Metastatic Liver Carcinoma in the Adrenal Gland (tissue), 2 donors: ENCODE measurements around a stretch of chr21.

GRCh38 chr21:41559979-41560730 is 52.2 kb upstream of the TMPRSS2 start:
- PRO-cap, 2 experiments: no peak in any of the 2 experiments

DNA sequence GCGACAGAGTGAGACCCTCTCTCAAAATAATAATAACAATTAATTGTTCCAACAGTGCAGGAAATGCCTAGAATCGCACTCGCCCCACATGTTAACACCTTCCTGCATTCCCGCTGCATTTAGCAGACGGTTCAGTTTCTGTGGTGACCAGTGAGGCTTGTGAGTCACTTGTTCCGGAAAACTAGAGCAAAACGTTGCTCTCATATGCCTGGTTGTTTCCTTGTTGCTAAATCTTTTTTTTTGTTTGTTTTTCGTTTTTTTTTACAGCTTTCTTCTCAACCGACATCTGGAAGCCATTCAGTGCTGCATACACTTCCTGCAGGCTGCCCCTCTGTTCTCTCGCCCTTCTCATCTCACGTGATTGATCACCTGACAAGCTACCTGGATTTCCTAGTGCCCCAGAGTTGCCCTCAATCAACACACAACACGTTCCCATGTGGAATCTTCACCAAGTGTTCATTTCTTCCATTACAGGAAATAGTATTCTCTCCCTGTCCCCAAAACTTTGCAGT is 57.0 kb upstream of the TMPRSS2 start:
- PRO-cap, 2 experiments: no peak in any of the 2 experiments

DNA sequence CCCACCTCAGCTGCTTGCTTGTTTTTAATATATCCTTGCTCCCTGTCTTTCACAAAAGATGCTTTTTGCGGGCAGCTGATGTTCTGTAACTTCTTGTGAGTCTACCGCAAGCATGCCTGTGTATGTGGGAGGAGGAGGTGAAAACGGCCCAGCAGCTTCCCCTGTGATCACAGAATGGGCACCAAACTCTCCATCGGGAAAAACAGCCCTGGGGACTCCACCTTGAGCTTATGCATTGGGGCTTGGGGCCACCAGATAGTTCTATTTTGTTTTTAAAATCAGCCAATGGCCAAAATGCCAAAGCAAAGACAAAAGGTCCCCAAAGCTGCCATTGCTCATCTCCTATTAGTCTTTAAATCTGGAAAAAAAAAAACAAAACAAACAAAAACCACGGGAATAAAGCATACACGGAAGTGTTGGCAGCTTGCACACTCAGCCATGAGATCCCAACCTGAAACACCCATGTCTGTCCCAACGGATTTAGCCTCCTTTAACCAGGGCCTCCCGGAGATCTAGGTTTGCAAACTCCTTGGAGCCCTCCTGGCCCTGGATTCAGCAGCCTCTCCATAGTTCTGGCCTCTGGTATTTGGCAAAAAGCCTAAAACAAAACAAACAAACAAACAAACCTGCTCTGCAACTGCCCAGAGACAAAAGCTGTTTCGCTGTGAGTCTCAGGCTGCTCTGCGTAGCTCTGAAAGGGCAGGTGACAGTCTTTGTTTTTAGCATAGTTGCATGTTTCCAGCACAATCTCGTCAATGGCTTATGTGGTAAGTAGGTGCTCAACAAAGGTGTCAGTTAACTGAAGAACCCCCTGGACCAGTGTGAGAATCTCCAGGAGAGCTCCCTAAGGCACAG is 86.6 kb downstream of the RIPK4 start:
- PRO-cap, 2 experiments: no peak in any of the 2 experiments

DNA sequence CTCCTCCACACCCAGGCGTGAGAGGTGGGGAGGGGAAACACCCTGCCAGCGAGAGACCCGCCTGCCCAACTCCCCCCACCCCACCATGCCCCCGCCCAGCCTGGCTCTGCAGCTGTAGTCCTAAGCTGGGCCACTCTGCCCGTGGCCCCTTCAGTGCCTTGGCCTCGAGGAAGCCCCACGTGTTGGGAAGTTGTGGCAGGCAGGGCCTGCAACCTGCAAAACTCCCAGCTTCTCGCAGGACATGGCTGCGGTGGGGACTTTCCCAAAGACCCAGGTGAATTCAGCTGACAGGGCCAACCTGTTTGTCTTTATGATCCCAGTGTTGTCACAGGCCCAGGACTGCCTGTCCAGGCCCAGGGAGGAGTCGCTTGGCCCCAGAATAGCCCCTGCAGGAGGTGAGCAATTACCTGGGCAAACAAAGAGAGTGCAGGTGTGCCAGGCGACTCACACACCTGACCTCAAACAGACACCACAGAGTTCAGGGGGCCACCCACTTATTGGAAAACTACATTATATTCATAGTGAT is 62.8 kb downstream of the RIPK4 start:
- PRO-cap, 2 experiments: no peak in any of the 2 experiments

- PRO-cap, 2 experiments: no peak in any of the 2 experiments
Measured at GRCh38 chr21:41706550-41706936, 60.3 kb downstream of the RIPK4 start.

GRCh38 chr21:41712684-41713185 is 54.1 kb downstream of the RIPK4 start:
- PRO-cap, 2 experiments: no peak in any of the 2 experiments

DNA sequence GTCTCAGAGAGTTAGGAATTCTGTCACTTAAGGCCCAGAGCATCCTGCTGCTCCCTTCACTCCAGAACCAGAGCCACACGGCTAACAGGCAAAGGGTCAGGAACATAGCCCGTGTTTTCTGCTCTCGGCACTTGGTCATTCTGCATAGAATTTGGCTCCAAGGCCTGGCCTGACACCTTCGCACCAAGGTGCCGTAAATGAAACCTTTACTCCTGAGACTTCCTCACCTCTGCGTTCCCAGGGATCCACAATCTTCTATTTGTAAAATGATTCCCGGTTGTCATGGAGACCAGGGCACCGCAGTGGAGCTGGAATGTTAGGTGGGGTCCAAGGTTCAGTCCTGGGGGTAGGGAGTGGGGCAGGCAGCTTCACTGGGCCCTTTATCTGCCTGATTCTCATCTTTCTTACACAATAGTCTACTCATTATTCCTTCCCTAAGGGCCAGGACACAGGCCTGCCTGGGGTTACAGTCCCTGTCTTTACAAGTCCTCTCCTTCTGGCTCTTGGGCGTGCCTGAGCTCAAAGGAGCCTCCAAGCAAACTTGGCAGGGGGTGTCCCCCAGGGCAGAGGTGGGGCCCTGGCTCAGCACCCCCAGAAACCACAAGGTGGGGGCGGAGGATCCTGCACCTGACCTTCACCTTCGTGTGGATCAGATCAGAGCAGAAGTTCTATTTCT is 51.2 kb downstream of the RIPK4 start:
- PRO-cap, 2 experiments: no peak in any of the 2 experiments

DNA sequence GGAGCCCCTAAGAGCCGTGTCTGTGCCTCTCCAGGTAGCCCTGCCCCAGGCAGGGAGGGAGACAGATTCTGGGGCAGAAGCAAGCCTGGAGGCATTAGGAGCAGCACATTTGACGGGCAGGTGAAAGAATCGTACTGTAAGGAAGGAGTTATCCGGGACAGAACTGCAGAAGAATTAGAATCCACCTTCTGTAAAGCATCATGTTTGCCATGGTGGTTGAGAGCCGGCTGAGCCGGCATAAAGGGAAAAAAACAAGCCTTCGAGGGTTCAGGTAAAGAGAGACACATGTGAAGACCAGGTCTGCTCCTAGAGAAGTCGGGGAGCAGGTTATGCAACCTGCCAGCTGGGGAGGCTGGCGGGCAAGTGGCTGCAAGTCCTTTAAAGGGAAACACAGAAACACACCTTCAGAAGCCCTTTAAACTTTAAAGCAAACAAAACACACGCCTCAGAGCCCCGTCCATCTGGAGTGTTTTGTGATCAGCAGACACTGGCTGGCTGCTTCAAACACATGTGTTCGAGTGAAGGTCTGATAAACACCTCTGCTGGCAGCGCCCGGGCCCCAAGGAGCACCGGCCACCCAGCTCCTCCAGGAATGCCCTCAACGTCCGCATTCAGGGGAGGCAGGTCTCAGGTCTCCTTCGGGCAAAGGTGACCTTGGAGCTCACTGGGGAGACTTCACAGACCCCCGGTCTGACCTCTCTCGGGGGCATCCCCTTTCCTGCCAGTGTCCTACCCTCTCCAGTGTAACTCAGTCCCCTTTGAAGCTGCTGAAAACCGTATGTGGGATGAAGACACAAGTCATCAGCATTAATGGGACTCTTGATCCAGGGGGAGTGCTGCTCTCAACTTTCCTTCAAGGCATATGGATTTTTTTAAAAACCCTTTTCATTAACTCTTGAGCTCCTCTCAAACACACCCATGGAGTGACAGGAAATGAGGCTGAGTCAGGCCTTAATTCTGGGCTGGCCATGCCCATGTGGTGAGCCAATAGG is 15.2 kb downstream of the RIPK4 start:
- PRO-cap, 2 experiments: no peak in any of the 2 experiments

- PRO-cap, 2 experiments: no peak in any of the 2 experiments
Measured at GRCh38 chr21:41759234-41759734, 7.6 kb downstream of the RIPK4 start.

DNA sequence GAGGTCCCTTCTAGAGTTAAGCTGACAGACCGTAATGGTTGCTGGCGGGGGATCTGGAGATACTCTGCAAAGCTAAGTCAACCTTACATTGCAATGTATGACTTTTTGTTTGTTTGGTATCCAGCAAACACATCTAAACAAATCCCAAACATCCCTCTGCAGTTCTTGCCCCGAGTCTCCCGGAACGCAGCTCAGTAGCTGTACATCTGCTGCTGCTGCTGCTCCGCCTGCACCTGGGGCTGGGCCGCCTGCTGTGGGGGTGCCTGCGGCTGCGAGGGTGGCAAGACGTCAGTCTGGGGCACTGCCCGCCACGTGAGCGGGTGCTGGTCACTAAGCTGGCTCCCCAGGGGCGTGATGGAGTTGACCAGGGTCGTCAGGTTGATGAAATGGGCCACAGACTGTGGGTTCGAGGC is 34.2 kb upstream of the RIPK4 start:
- PRO-cap, 2 experiments: peak in 2 of 2 experiments; most common minus-strand start position 179 of the sequence (in 2)

- PRO-cap, 2 experiments: no peak in any of the 2 experiments
Measured at GRCh38 chr21:41834272-41835020, 44.7 kb downstream of the PRDM15 start.

- PRO-cap, 2 experiments: no peak in any of the 2 experiments
Measured at GRCh38 chr21:41895639-41896388, 16.7 kb upstream of the PRDM15 start.

DNA sequence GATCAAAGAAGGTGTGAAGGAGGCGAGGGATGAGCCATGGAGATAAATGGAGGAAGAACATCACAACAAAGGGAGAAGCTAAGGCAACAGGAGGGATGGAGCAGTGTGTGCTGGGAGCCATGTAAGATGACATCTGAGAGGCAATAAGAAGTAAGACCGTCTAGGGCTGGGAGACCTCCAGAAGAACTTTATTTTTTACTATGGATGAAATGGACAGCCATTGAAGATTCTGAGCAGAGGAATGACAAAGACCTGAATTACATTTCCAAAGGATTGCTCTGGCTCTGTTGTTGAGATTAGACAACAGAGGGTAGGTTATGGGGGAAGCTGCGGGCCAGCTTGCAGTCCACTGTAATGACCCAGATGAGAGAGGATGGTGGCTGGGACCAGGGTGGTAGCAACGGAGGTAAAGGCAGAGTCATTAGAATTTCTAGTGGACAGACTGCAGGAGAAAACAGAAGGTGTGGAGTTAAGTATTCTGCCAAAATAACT is 10.4 kb downstream of the ZBTB21 start:
- PRO-cap, 2 experiments: no peak in any of the 2 experiments

DNA sequence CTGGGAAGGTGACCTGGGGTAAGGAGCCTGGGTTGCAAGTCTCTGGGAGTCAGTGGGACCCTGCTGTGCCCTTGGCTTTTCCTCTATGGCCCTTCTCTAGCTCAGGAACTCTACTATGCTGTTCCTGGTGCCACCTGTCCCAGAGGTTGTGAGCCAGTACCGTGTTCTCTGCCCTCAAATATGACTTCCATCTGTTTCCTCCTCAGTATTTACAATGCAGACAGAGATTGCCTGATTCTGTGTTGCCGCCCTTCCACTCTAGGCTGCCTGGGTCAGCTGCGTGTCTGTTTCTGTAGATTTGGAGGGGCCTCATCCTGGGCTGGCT is 18.8 kb upstream of the ZBTB21 start:
- PRO-cap, 2 experiments: no peak in any of the 2 experiments

DNA sequence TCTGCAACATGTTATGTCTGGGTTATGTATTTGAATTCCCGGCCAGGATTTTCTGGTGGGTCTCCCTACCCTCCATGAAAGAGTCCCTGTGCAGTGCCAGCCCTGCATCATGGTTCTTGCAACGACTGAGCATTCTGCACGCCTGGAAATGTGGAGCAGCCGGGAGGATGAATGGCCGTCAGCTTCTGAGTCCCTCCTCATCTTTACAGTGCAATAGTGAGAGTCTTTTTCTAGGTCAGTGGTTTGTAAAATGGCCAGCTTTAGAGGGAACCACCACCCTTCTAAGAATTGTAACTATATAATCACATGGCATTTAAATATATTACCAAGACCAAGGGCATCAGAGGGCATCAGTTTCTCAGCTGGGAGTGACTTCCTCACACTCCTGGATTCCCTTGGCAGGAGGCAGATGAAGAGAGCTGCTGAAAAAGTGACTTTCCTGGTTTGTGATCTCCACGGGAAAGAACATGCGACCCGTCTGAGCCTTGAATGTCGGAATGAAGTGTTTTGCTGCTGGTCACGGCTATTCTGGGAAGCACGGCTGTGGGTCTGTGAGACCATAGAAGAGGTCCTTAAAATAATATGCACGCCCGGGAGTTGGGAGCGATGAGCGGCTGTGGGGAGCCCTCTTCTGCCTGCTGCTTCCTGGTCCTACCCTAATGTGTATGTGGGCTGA is 13.4 kb upstream of the UMODL1 start:
- PRO-cap, 2 experiments: peak in 2 of 2 experiments; most common minus-strand start position 173 of the sequence (in 2)

- PRO-cap, 2 experiments: no peak in any of the 2 experiments
Measured at GRCh38 chr21:42093769-42094683, 22.9 kb downstream of the UMODL1 start.

- PRO-cap, 2 experiments: no peak in any of the 2 experiments
Measured at GRCh38 chr21:42096328-42097041, 25.4 kb downstream of the UMODL1 start.

GRCh38 chr21:42107754-42108267 is 36.7 kb downstream of the UMODL1 start:
- PRO-cap, 2 experiments: no peak in any of the 2 experiments

DNA sequence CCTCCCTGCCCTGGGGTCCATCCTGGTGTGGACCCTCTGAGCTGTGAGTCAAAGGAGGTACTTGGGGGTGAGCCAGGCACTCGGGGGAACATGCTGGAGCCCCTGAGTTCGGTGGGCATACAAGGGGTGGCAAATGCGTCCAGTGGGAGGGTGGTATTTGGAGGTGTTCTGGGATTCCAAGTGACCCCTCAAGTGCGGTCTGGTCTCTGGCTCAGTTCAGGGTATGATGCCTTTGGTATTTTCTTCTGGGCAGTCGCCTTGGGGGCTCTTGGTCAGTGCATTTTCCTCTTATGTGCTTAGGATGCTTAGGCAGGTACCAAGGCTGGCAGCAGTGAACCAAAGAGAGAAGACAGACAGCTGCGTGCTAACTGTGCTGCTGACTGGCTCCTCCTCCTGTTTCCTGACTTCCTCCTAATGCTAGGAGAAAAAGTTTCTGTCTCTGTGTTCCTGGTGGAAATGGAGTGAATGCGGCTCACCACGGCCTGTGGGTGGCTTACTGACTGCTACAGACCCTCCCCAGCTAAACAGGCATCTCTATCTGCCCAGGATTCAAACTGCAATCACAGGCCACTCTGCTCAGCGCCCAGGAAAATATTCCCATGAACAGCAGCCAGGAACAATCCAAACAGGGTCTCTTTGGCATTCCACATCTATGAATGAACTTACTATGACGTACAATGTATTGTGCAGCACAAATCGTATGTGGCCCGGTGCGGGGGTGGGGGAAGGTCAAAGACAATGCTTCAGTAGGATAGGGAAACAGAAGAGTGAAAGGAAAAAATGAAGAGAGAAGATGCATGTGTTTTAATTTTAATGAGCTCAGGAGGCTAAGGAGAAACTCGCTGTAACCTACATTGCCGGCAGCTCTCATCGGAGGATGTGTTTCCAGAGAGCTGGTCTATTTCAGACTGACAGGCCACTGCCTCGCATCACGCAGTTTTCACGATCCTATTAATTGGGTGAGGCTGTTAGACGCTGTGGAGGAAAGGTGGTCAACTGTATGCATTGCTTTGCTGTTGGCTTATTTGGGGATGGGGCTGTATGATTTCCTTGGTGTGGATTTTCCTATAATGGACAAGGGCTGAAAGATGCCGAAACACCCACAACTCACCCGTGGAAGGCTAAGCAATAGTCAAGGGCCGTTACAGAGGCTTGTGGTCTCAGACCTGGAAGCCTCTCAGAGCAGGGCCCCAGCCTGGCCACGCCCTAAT is 2.9 kb downstream of the ABCG1 start:
- PRO-cap, 2 experiments: no peak in any of the 2 experiments

DNA sequence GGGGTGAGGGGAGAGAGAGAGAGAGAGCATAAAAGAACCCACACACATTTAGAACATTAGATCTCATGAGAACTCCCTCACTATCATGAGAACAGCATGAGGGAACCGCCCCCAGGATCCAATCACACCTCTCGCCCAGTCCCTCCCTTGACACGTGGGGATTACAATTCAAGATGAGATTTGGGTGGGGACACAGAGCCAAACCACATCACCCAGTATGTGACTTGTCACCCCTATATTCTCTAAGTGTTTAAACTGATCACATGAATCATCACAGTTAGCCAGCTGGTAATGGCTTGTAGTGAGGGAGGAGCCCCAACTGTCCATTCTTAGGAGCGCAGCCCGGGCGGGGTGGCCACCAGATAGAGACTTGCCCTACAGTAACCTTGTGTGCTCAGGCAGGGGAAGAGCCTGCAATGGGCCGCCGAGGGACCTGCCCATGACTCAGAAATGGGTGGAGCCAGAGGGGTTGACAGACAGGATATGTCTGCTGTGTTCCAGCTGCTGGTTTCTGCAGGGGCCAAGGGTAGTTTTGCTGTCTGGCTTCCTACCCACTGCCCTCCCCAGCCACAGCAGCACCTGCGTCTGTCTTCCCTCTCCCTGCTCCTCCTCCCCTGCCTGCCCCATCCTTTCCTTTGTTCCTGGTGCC is 9.0 kb downstream of the ABCG1 start:
- PRO-cap, 2 experiments: peak in 1 of 2 experiments; most common plus-strand start position 529 of the sequence (in 1); most common minus-strand start position 367 of the sequence (in 1)